OCI-LY7 (cell line): ENCODE measurements around a stretch of chr14.

GRCh38 chr14:66650279-66651077, 142.5 kb downstream of the GPHN start:
- PRO-cap = no peak
- RAMPAGE, long total RNA = no peak

DNA sequence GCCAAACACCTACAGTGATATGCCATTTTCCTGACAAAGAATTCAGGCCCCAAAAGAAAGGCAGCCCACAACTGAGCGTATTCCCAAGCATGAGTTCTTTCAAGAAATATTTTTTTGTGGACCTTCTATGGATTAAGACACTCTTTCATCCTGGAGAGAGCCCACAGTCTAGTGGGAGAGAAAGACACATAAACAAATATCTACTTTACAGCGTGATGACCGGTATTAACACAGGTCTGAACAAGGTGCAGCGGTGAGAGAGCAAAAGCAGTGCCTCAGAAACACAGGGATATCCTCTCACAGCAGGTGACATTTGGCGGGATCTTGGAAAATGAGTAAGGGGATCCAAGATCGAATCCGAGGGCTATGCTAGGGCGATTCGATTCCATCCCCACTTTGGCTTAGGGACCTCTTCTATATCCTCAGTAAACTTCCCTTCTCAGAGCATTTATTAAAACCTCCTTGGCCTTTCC, 766 bp downstream of the ATP6V1D start:
- PRO-cap = no peak
- RAMPAGE, long total RNA = no peak

GRCh38 chr14:67392978-67393400, 19.0 kb downstream of the PLEK2 start:
- PRO-cap = no peak
- RAMPAGE, long total RNA = no peak

DNA sequence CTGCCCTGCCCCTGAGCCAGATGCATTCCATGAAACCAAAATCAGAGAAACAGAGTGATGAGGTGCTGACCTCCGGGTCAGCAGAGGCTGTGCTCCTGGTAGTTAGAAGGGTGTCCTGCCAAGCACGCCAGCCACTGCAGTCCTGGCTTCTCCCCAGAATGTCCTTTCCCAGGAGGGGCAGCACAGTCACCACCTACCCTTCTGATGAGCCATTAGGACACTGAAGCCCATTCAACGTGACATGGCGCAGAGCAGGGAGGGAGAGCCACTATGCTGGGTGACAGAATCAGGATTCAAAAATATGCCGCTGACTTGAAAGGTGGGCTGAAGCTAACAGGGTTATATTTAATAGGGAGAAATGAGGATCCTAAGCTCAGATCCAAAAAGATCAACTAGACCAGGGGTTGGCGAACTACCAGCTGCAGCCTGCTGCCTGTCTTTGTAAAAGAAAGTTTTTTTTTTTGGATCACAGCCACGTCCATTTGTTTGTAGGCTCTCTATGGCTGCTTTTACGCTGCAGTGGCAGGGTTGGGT, 34.5 kb upstream of the PLEK2 start:
- PRO-cap = no peak
- RAMPAGE, long total RNA = no peak

DNA sequence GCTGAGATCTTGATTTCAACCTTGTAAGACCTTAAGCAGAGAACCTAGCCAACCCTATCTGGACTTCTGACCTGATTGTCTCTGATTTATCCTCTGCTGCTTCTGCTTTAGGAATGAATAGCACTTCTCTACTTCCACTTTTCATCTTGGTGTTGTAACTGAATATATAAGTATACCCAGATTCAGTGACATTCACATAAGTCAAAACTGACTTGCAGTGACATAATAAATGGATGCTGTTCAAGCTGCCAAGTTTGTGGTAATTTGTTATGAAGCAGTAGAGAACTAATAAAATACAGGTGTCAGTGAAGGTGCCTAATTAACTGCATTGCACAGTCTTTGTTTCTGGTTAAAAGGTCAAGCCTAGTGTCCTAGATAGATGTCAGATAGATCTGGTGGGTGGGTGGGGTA, 33.7 kb downstream of the RAD51B start:
- PRO-cap = no peak
- RAMPAGE, long total RNA = no peak

- PRO-cap = no peak
- RAMPAGE, long total RNA = no peak
These were observed 114.4 kb downstream of the RAD51B start for GRCh38 chr14:67933809-67934573.

- PRO-cap = no peak
- RAMPAGE, long total RNA = no peak
These were observed 117.6 kb downstream of the RAD51B start for GRCh38 chr14:67937028-67937641.

- PRO-cap = no peak
- RAMPAGE, long total RNA = no peak
These were observed 345.1 kb downstream of the RAD51B start for GRCh38 chr14:68164326-68165350.

- PRO-cap = no peak
- RAMPAGE, long total RNA = no peak
These were observed 352.9 kb downstream of the RAD51B start for GRCh38 chr14:68172448-68172974.

DNA sequence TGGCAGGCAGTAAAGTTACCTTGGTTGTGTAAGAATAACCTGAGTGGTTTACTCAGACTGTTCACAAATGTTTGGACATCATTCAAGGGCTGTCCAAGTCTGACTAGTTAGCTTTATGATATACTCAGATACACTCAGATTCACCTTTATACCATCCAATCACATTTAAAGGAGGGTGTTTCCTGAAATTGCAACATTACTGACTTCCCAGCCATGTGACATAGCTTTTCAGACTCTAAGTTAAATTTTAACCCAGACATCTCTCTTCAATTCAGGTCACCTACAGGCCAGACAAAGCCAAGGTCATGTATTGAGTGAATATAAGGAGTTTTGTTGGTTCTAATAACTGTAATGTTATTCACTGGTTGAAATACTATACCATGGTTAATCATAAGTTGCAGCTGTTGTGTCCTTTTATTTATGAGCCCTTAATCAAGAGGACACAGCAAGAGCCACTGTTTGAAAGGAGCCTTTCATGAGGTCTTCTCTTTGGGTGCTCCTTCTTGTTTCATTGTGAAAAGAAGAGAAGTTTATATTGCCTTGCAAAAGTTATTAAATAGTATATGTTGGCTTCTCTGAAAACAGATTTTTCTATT, 372.4 kb downstream of the RAD51B start:
- PRO-cap = no peak
- RAMPAGE, long total RNA = no peak

DNA sequence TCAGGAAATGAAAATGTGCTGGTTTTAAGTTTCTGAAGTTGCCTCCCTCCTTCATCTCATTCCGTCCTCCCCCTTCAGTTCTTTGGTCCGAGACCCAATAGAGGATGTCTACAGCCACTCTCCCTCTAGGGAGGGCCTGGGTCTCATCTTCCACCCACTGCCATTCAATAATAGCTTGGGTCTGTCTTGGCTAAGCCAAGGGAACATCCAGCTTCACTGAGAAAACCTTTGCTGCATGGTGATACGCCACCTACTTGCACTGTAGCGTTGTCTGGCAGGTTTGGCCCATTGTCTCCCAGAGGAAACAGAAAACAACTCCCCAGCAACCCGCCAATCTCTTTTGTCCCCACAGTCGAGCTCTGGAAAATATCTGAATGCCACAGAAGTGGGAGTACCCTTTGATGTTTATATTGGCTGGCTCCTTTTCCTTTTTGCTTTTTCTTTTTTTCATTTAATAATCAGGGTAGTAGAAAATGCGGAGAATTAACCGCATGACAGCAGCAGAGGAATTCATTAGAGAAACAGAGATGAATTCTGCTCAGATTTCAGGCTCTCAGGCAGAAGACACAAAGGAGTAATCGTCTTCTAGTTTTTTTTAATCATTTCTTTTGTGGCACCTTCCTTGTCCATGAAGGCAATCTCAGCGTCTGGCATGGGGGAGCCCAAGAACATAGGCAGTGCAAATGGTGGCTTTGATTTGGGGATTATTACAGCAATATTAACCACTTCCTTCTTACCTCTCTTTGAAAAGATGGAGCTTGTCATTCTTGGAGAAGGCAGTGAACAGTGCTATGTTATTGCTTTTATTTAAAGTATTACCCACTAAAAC, 380.2 kb downstream of the RAD51B start:
- PRO-cap = no peak
- RAMPAGE, long total RNA = no peak

DNA sequence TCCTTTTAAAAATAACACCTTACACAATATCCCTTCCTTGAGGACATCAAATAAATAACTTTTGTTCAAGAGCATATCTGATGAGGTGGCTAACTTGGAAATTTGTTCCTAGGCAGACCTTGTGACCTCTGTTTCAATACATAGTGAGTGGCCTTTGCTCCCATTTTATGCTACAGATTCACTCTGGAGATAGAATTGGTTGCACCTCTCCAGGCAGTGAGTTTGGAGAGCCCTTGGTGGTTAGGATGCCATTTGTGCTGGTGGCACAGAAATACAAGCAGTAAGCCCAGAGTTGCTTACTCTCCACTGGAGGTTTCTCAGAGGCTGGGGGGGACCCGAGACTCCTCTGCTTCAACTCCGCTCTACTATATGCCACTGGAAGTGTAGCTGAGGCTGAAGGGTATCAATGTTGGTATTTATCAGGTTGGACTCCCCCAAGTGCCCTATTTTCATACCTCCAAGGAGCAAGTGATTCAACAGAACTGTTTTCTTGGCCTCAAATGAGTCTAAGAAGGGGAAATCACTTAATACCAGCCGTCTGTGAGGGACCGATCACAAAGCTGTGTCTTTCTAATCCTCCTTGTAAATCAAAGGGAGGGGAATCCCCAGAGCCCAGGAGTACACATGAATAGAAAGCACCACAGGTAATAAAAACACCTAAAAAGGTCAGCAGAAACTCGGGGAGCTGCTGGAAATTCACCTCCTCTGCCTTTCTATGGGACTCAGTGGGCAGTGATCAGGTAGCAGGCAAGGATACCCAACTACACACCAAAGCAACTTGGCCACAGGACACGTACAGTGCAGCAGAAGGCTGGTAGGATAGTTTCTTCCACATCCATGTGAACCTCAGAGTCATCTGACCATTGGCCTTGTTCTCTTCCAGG, 463.2 kb downstream of the RAD51B start:
- PRO-cap = unidirectional peak, plus-strand start at position 252 of the sequence; unidirectional peak, plus-strand start at position 299 of the sequence; bidirectional peak, plus-strand start at position 523 of the sequence, minus-strand start at position 501 of the sequence
- RAMPAGE, long total RNA = no peak

DNA sequence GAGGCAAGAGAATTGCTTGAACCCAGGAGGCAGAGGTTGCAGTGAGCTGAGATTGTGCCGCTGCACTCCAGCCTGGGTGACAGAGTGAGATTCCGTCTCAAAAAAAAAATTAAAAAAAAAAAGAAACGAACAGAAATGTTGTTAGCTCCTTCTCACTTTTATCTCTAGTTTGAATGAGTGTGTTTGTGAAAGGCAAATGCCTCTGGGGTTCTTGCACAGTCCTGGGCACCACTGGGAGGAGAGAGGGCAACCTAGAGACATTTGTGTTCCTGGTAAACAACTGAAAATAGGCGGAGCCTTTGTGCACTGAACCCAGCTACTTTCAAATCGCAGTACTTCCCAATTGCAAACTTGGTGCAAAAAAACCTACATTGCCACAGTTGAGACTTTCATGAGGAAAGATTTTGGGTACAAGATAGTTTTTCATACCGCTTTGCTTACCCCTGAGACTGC, 430.1 kb downstream of the ZFP36L1 start:
- PRO-cap = no peak
- RAMPAGE, long total RNA = no peak

GRCh38 chr14:68363728-68364206, 429.1 kb downstream of the ZFP36L1 start:
- PRO-cap = no peak
- RAMPAGE, long total RNA = no peak

- PRO-cap = no peak
- RAMPAGE, long total RNA = no peak
These were observed 408.5 kb downstream of the ZFP36L1 start for GRCh38 chr14:68384441-68384773.

GRCh38 chr14:68385004-68385220, 408.0 kb downstream of the ZFP36L1 start:
- PRO-cap = no peak
- RAMPAGE, long total RNA = no peak

DNA sequence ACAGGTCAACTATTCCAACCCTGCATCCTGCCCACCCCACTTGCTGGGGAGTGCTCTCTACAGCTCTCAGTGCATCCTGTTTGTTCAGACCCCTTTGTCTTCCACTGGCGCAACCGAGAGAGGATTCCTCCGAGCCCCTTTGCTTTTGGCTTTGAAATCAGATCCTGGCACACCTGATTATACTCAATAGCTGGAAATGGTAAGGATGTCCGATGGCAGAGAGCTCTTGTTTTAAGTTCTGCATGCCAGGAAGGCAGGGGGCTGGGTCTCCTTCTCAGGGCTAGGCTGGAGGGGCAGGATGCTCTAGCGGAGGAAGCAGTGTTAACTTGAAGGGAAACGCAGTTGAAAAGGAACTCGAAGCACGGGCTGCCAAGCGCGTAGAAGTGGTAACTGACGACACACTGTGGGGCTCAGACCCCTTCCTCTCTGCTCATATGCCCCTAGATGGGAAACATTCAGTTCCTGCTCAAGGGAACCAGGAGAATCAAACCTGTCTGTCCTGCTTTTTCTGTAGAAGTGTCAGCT, 297.6 kb downstream of the ZFP36L1 start:
- PRO-cap = no peak
- RAMPAGE, long total RNA = no peak

DNA sequence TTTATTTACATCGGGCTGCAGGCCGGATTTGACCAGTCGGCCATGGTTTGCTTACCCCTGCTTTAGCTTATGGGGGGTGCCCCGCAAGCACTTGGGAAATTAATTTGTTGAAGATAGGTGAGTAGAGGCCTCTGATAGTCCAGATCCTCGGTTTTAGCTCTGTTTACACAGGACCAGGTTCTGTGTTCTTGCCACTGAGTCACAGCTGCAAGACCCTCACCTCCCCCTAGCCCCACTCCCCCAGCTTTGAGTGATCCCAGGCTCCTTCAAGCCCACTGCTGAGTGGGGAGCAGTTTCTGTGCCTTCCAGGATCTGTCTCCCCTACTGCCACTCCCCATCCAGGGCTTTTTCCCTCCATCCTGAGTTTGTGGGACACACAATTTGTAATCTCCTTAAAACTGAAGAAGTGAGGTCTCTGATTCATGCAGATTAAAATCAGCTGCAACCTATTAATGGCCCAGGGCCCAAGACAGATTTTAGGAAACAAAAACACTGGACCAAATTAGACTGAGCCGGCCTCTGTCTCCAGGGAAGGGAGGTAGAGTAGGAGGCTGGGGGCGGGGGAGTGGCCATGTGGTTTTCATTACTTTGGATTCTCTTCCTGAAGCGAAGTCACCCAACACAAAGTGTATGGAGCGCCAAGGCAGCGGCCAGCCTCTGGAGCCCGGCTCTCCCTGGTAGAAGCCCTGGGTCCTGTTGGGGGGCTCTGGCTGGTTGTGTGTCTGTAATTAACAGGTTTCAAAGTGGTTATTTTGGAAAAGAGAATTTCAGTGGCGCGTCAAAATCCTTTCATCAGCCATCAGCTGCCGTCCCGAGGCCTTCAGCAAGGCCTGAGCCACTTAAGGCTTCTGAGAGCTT, 282.8 kb downstream of the ZFP36L1 start:
- PRO-cap = no peak
- RAMPAGE, long total RNA = no peak

GRCh38 chr14:68527186-68527966, 265.5 kb downstream of the ZFP36L1 start:
- PRO-cap = no peak
- RAMPAGE, long total RNA = no peak

DNA sequence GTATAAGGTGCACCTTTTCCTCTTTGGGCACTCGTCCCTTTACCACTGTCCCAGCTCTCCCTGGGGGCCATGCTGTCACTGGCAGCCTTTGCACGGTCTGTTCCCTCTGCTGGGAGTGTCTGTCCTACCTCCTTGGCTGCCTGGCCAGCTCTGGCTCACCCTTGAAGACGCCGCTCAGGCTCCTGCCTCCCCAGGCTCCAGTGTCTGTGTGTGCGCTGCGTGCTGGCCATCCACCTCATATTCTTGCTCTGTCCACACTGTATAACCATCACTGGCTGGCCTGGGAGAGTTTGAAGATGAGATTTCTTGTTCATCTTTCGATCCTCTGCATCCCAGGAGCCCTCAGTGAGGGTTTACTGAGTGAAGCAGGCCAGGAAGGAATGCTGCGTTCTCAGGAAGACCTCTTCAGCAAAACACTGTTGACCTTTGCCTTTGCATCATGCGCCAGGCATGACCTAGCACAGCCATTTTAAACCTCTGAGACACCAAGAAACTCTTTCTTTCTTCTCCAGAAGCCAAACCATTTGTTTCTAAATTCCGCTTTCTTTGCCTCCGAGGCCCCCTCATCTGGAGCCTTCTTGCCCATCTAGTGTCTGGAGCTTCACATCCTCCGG, 161.1 kb downstream of the ZFP36L1 start:
- PRO-cap = no peak
- RAMPAGE, long total RNA = no peak